Aorta (tissue), 1 donor: ENCODE measurements around the genes ZNF708, ZNF208 and ZNF675.

GRCh38 chr19:21087798-21088306 lies 5.8 kb downstream of the ZNF714 start:
- PRO-cap: no peak

GRCh38 chr19:21329168-21329798 lies at the start of gene ZNF708:
ZNF708 (minus strand) TSS chr19:21329410.
- PRO-cap: bidirectional peak, plus-strand start at chr19:21329492, minus-strand start at chr19:21329410

GRCh38 chr19:21440858-21441467 lies 44.0 kb downstream of the ZNF493 start:
- PRO-cap: no peak

DNA sequence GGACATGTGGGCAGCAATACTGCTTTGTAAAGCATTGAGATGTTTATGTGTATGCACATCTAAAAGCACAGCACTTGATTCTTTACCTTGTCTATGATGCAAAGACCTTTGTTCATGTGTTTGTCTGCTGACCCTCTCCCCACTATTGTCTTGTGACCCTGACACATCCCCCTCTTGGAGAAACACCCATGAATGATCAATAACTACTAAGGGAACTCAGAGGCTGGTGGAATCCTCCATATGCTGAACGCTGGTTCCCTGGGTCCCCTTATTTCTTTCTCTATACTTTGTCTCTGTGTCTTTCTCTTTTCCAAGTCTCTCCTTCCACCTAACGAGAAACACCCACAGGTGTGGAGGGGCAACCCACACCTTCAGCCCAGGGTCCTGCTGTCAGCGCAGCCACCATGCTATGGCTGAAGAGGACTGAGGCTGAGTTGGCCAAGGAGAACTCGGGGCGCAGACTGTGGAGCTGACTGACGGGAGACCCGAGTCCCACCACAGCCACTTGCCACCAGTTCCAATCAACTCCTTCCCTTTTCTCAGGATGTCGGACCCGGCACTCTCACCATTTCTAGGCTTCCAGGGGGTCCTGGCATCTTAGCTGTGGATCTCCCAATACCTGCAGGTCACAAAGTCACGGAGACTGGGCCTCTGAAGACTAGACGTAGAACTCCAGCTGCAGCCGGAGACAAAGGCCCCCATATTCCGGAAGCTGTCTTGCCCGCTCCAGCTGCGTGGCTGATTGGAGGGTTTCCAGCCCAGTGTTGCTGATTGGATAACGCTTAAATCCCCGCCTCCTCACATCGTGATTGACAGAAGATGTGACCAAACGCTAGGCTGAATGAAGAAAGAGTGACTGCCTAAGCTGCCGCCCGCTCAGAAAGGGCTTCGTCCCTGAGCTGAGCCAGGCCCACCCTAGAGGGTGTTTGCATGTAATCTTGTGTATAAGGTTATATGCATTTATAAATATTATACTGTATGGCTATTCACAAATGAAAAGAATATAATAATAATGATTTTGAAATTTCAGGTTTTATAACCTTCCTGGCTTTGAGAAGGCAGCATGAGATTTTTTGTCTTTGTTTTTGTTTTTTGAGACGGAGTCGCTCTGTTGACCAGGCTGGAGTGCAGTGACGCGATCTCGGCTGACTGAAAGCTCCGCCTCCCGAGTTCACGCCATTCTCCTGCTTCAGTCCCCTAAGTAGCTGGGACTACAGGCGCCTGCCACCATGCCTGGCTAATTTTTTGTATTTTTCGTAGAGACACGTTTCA lies 63.6 kb downstream of the ZNF429 start:
- PRO-cap: bidirectional peak, plus-strand start at position 879 of the sequence, minus-strand start at position 642 of the sequence

DNA sequence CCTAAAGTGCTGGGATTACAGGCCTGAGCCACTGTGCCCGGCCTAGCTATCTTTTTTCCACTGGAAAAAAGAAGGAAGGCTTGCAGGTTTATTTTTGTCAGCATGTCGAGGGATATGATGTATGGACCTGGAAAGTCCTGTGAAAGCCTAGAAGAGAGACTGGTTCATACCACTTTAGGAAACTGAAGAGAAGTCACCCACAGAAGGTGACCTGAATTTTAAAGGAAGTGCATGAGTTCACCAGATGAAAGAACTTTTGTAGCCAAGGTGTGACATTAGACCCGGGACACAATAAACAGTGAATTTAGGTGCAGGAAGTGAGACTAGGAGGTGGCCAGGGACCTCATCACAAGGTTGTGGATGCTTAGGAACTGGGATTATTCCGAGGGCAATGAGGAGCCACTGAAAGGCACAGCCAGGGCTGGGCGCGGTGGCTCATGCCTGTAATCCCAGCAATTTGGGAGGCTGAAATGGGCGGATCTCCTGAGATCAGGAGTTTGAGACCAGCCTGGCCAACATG lies 79.1 kb downstream of the ZNF429 start:
- PRO-cap: no peak

DNA sequence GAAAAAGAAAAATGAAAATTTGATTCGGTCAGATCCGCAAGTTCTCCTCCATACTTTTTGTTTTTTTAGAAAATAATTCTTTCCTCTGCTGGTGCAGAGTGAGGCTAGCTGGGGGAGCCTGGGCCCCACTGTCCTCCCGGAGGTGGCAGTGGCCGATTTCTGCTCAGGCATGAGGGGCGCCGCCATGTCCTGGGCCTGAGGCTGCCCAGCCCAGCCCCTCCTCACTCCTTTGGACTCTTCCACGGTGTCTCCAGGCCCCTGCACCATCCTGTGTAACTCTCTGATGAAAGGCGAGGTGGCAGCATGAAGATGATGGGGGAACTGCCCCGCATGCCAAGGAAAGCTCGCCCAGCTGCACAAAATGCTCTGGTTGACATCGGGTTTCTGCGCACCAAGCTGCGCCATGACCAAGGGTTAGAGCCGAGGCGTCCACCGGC lies 58.2 kb downstream of the ZNF100 start:
- PRO-cap: no peak

DNA sequence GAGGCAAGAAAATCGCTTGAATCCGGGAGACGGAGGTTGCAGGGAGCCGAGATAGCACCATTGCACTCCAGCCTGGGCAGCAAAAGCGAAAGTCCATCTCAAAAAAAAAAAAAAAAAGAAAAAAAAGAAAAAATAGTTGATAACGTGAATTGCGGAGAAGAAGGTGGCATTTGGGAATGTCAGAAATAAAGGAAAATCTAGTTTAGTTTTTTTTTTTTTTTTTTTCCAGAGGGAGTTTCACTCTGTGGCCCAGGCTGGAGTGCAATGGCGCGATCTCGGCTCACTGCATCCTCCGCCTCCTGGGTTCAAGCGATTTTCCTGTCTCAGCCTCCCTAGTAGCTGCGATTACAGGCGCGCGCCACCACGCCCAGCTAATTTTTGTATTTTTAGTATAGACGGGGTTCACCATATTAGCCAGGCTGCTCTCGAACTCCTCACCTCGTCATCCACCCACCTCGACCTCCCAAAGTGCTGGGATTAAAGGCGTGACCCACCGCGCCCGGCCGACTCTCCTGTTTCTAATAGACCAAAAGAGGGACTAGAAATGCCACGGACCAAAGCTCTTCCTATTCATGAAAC lies 743 bp downstream of the ZNF43 start:
- PRO-cap: no peak

- PRO-cap: unidirectional peak, minus-strand start at chr19:22010934
Measured at GRCh38 chr19:22010443-22011362, at the start of gene ZNF208. ZNF208 (minus strand) TSS chr19:22010943.

GRCh38 chr19:22518131-22518615 lies 96.0 kb upstream of the ZNF98 start:
- PRO-cap: bidirectional peak, plus-strand start at chr19:22518417, minus-strand start at chr19:22518247

GRCh38 chr19:22622616-22623552 lies 11.2 kb upstream of the ZNF492 start:
- PRO-cap: bidirectional peak, plus-strand start at chr19:22623268, minus-strand start at chr19:22623240

GRCh38 chr19:23264275-23264686 lies 14.1 kb upstream of the ZNF724 start:
- PRO-cap: no peak

DNA sequence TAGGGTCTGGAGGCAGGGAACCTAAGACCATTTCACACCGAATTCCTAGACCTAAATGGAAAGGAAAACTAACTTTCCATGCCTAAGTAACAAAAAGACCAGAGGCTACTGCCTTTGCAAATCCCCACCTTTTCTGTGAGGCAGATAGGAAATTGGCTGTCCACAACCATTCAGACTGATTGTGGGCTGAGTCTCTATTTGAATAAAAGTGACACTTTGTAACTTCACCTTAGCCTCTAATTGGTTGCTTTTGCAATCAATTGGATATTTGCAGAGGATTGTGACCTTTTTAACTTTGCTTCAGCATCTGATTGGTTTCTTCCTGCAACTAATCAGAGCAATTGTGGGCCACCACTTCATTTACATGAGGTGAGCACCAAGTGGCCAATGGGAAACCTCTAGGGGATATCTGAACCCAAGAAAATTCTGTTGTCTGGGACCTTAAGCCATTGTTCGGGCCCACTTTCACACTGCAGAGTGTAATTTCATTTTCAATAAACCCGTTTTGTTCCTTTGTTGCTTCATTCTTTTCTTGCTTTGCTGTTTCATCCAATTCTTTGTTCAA lies 20.9 kb downstream of the ZNF675 start:
- PRO-cap: no peak

DNA sequence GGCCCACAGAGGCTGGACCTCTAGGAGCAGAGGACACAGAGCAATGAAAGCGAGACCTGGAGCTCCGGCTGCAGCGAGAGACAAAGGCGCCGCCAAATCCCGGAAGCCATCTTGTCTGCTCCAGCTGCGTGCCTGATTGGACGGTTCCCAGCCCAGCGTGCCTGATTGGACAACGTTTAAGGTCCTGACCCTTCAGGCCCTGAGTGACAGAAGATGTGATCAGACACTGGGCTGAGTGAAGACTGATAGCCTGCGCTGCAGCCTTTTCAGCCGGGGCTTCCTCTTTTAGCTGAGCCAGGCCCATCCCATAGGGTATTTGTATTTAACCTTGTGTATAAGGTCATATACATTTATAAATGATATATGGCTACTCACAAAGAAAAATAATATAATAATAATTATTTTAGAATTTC lies at the start of gene ZNF675:
Gene ZNF675, minus strand, starts transcription at position 117 of the 413 bp plus-strand sequence.
- PRO-cap: unidirectional peak, minus-strand start at position 78 of the sequence; unidirectional peak, minus-strand start at position 113 of the sequence

- PRO-cap: unidirectional peak, minus-strand start at chr19:24004503
Measured at GRCh38 chr19:24004356-24004622, 82.7 kb upstream of the ZNF254 start.

DNA sequence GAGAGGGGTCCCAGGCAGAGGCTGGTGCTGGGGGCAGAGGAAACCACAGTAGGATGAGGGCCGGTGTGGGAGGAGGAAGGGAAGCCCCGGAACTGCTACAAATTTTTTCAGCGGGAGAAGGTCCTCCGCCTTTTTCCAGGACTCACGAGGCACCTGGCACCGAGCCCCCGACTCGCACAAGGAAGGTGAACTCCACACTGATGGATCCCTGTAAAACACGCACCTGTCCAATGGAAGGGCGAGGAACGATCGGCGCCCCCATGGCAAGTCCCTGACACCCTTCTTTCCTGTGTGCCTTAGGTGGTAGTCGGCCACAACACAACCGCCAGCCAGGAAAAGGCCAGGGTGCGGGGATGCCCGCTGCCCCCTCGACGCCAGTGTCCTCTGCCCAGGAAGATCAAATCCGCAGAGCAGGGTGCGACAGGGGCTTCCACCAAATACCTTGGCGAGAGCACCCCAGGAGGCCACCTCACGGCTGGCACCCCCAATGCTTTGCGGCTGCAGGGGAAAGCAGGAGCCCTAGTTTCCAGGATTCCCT lies 91.1 kb downstream of the ZNF254 start:
- PRO-cap: no peak

GRCh38 chr19:27772463-27773110 lies 1440.4 kb downstream of the UQCRFS1 start:
- PRO-cap: no peak

DNA sequence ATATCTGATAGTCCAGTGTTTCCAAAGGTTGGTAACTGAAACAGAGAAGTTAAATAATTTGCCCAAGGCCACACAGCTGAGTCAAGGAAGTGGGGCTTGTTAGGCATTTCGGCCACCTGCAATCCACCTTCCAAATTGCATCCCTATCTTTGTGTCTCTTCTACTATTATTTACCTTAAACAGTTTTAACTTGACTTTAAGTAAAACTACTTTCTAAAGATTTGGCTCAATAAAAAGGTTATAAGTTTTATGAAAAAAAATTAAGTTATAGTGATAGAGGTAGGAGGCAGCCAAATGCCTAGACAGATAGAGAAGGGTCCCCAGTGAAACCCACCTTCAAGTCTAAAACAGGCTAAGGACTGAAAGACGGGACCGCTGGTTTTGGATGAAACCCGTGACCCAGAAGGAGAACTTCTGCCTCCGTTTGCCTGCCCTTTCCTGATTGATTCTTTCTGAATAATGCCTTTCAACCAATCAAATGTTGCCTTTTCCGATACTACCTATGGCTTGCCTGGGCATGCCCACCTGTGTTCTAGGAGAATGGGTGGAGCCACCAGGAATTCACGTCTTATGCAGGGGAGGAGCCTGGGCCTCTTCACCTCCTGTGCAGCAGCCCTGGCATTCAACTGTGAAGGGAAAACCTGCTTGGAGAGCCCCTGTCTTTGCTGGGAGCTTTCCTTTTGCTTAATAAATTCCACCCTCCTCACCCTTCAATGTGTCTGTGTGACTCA lies 731.0 kb downstream of the UQCRFS1 start:
- PRO-cap: no peak

GRCh38 chr19:28546061-28546598 lies 666.8 kb downstream of the UQCRFS1 start:
- PRO-cap: no peak

GRCh38 chr19:28884765-28885348 lies 328.1 kb downstream of the UQCRFS1 start:
- PRO-cap: no peak

GRCh38 chr19:29092946-29093830 lies 119.8 kb downstream of the UQCRFS1 start:
- PRO-cap: no peak